ENCODE measurements around a stretch of chr7.

GRCh38 chr7:1078878-1079423 lies 9.0 kb upstream of the GPER1 start:
- PRO-cap = no peak

- PRO-cap = no peak
These were observed 4.3 kb upstream of the GPER1 start for GRCh38 chr7:1083642-1084067.

- PRO-cap = no peak
These were observed 2.9 kb upstream of the UNCX start for GRCh38 chr7:1229458-1230470.

DNA sequence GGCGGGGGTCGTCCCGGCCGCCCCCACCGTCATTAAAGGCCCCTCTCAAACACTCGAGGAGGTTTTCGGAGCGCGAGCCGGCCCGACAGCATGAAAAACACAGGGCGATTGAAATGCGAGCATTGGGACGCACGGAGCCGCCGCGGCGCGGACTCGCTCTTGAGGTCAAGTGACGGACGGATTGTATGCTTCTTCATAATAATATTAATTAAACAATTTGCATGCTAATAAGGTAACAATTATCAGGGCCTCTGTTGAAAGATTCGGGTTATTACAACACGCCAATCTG lies 2.3 kb upstream of the UNCX start:
- PRO-cap = no peak

- PRO-cap = no peak
These were observed 55.4 kb downstream of the MICALL2 start for GRCh38 chr7:1403763-1404338.

GRCh38 chr7:1436592-1437280 lies 22.5 kb downstream of the MICALL2 start:
- PRO-cap = no peak

GRCh38 chr7:1448495-1449193 lies 10.6 kb downstream of the MICALL2 start:
- PRO-cap = no peak

- PRO-cap = no peak
These were observed 14.8 kb upstream of the MICALL2 start for GRCh38 chr7:1474086-1474511.

DNA sequence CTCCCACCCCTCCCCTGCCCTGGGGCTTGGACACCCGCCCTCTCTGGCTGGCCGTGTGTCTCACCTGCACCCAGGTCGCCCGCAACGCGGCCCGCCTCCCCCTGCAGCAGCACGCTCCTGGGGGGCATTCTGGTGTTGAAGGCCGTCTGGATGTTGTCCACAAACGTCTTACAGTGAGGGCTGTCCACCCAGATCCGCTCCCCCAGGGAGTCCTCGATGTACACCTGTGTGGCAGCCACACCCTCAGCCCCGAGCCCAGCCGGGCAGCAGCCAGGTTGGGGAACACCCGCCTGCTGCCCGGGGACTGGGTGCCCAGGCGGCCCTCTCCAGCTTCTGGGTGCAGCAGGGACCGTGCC lies 4.8 kb downstream of the INTS1 start:
- PRO-cap = no peak

DNA sequence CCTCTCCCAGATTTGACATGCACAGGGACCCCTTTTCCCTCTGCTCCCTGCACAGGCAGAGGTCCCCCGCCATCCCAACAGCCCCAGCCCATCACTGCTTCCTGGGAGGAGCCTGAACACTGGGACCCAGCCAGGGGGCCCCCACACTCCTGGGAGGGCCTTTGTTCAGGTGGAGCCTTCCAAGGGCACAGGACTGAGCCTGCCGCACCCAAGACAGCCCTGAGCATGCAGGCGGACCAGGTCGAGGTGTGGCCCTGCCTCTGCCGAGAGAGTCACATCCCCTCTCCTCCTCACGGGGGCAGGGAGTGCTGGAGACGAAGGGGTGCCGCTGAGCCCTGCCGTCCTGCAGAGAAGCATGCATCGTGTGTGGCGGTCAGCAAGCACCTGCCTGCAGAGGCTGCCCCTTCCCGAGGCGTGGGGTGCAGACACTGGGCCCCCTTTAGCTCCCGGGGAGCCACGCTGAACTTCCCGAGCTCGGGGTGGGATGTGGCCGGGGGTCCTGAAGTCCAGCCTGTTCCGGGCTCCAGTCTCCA lies 7.3 kb upstream of the MAFK start:
- PRO-cap = no peak

GRCh38 chr7:1541911-1542190 lies 11.3 kb downstream of the MAFK start:
- PRO-cap = no peak

DNA sequence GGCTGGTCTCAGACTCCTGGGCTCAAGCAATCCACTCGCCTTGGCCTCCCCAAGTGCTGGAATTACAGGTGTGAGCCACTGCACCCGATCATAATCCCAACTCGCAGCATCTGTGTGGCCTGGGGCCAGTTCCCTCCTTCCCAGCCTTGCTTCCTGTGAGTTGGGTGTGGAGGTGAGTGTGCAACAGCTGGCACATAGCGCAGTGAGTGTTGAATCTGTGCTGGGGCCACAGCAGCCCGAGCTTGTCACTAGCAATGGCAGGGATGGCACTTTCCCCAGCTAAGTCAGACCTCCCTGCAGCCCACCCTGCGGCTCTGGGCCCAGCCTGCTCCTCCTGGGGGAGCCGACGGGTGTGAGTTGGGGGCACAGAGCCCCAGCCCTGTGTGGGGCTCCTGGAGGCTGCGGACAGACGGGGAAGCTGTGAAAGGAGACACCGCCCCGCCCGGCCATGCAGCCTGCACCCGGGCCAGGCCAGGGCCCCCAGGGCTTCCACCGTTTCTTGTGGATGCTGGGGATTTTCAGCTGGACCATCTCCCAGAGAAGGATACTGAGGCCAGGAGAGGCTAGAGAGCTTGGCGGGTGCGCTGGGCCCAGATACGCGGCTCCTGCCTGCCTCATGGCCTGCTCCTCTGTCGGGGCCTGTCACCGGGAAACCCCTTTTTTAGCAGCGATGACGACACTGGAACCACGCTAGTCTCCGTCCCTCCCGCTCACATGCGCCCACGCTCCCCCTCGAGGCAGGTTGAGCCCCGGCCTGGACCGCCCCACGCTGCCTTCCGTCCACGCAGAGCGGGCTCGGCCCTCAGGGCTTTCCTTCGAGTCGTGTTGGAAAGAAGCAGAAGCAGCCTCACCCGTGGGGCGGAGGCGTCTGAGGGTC lies 11.9 kb downstream of the TMEM184A start:
- PRO-cap = no peak

- PRO-cap = no peak
These were observed 9.3 kb downstream of the TMEM184A start for GRCh38 chr7:1546628-1547145.

- PRO-cap = no peak
These were observed 7.5 kb downstream of the TMEM184A start for GRCh38 chr7:1548452-1548964.

GRCh38 chr7:1553376-1554087 lies 2.5 kb downstream of the TMEM184A start:
- PRO-cap = no peak

DNA sequence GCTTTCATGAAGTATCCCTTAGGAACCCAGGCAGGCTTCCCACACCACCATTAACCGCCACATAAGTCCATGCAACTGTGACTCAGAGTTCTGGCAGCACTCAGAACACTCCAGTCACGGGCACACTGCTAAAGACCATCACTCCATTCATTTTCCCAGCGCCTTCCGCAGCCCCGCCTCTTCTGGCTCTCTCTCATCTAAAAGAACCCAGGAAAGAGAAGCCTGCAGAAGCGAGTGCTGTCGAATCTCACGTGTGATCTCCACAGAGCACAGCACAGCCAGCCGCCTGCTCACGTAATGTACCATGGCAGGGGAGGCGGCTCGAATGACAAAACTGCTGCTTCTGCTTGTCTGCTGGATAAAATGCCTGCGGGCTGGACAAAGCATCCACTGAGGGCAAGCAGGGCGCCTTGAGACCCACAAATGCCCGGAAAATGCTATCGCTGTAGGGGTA lies 1.9 kb downstream of the PSMG3 start:
- PRO-cap = no peak

GRCh38 chr7:1644682-1645189 lies 25.3 kb upstream of the ELFN1 start:
- PRO-cap = no peak

GRCh38 chr7:1726112-1726573 lies 56.1 kb downstream of the ELFN1 start:
- PRO-cap = no peak

GRCh38 chr7:1848121-1849007 lies 178.3 kb downstream of the ELFN1 start:
- PRO-cap = no peak

DNA sequence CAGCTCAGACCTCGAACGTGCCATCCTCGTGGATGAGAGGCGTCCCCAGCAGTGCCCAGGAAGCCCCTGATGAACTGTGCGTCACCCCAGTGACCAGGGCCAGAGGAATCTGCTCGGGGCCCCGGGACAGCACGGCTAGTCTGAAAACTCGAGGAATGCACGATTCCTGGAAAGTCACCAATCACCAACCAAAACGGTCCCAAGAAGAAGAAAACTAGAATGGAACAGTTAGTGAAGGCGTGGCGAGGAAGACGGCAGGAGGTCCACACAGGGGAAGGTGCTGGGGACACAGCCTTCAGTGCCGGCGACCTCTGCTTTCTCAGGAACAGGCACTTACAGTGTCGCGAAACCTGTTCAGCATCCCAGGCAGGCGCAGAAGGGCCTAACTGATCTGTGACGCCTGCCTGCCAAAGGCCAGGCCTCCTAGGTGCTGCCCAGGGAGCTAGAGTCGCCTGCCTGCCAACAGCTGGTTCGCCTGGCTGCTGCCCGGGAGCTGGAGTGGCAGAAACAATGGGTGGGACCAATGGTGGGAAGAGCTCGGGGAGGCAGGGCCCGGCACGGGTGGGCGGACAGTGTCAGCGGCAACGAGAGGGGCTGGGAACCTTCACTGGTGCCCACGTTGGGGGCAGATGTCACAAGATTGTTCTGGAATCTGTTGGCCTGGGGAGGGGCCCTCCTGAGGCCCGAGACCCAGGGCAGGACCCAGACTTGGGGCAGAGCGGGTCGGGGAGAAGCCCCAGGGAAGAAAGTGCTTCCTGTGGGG lies 181.5 kb downstream of the ELFN1 start:
- PRO-cap = no peak